RPMI7951 (cell line): Measurements from ENCODE around the genes GDPD1 and USP32.

DNA sequence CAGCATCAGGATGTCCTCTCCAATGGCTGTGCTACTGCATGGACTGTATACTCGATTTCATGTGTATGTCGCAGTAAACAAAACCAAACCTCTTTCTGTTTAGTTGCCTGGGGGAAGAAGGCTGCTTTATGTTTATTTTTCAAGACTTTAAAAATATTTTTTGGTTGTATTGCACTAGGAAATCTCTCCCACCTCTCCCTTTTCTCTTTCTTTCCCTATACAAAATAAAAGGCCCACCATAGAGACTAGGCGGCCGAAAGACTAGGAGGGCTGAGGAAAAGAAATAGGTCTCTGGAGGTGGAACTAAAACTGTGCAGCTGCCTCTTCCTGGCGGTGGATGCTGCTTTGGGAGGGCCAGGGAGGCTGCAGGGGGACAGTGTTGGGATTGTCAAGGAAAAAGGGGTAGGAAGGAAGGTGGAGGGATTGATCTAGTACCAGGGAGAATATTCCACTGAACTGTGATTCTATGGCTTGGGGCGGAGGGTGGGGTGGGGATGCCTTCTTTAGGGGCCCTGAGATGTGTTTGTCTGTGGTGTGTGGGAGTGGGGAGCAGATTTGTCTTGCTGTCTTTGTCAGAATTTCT is 6.2 kb downstream of the DYNLL2 start:
- RAMPAGE, long total RNA, result no peak

DNA sequence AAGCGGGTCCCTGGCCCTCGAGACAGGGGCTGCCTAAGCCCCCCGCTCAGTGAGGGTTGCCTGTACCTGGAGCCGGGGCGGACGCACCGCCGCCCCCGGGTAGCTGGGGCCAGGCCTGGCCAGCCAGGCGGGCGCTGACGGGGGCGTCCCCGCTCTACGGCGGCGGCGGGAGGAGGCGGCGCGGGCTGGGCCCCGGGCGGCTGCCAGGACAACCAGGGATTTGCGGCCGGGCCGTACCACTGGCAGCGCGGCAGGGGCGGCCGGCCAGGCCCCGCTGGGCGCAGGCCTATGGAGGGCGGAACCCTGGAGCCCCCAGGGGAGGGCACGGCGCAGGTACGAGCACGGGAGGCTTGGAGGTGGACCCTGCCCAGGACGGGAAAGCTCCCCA is 4.3 kb downstream of the TSPOAP1 start:
- RAMPAGE, long total RNA, result no peak

GRCh38 chr17:58336695-58337077 is 8.1 kb upstream of the TSPOAP1 start:
- RAMPAGE, long total RNA, result no peak

- RAMPAGE, long total RNA, result no peak
Measured at GRCh38 chr17:58338590-58339387, 10.2 kb upstream of the TSPOAP1 start.

- RAMPAGE, long total RNA, result no peak
Measured at GRCh38 chr17:58525160-58526059, 11.0 kb upstream of the MTMR4 start.

GRCh38 chr17:59220100-59220887 is at the start of gene GDPD1:
Gene GDPD1, plus strand, starts transcription at chr17:59220511.
- RAMPAGE, long total RNA, result no peak

GRCh38 chr17:59330130-59331049 is 1.1 kb upstream of the YPEL2 start:
- RAMPAGE, long total RNA, result no peak

- RAMPAGE, long total RNA, result no peak
Measured at GRCh38 chr17:59423824-59424393, 92.5 kb downstream of the YPEL2 start.

- RAMPAGE, long total RNA, result no peak
Measured at GRCh38 chr17:59428864-59429475, 97.5 kb downstream of the YPEL2 start.

DNA sequence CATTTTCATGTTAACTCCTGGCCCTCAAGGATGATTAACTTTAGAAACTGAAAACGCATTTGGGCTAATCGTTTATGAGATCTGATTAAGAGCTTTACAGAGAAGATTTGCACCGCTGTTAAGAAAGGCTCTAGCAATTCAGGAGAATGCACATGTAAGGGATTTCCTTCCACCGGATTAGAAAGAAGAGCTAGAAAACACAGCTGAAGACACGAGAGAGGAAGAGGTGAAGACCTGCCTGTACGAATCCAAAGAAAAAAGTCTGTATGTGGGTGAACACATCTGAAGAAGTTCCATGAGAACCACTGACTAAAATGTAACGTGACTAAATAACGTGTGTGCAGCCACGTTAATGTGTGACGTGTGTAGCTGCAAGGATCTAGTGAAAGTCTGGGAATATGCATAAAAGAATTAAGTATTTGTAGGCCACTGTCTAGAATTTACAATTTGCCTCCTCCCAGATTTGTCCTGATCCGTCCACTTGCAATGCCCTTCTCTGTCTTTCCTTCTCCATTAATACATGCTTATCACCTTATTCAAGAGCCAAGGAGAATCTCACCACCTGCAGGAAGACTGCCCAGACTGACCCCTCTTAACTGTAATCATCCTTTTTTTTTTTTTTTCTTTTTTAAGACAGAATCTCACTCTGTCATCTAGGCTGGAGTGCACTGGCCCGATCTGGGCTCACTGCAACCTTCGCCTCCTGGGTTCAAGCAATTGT is 106.6 kb downstream of the YPEL2 start:
- RAMPAGE, long total RNA, result no peak

DNA sequence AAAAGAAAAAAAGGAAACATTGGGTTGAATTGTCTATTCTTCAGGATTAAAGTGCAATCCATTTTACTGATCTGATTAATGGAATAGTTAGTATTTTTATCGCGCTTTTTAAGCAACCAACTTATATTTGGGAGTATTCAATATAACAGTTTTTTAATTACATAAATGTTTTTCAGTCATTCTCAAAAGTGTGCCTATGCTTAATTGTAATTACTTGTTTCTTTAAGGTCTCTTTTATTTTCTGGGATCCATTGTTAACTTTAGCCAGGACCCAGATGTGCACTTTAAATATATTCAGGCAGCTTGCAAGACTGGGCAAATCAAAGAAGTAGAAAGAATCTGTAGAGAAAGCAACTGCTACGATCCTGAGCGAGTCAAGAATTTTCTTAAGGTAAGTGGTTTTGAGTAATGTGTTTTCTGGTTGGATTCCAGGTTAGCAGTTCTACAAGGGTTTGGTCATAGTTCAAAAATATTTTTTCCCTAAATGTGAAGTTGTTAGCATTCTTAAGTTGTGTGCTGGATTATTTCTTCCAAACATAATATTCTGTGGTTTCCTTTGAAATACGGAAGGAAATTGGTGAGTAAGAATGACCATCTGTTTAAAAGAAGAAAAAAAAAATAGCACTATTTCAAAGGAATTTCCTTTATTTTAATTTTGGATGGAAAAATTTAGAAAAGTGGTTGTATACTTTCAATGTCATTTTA is 38.5 kb downstream of the PTRH2 start:
- RAMPAGE, long total RNA, result no peak

DNA sequence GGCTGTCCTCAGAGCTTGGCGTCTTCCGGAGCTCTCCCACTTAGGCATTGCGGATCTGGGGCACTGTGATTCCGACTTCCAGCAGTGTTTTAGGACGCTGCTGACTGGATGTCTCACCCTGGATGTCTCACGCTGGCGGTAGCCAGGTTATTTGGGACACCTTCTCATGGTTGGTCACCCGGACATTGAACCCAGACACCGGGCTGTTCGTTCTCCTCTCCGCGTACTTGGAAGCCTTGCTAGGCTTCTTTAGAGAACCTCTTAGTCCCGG is 270 bp downstream of the VMP1 start:
- RAMPAGE, long total RNA, result no peak

GRCh38 chr17:59755925-59756672 is 48.6 kb downstream of the VMP1 start:
- RAMPAGE, long total RNA, result no peak

GRCh38 chr17:59825329-59826077 is 67.2 kb downstream of the TUBD1 start:
- RAMPAGE, long total RNA, result no peak

DNA sequence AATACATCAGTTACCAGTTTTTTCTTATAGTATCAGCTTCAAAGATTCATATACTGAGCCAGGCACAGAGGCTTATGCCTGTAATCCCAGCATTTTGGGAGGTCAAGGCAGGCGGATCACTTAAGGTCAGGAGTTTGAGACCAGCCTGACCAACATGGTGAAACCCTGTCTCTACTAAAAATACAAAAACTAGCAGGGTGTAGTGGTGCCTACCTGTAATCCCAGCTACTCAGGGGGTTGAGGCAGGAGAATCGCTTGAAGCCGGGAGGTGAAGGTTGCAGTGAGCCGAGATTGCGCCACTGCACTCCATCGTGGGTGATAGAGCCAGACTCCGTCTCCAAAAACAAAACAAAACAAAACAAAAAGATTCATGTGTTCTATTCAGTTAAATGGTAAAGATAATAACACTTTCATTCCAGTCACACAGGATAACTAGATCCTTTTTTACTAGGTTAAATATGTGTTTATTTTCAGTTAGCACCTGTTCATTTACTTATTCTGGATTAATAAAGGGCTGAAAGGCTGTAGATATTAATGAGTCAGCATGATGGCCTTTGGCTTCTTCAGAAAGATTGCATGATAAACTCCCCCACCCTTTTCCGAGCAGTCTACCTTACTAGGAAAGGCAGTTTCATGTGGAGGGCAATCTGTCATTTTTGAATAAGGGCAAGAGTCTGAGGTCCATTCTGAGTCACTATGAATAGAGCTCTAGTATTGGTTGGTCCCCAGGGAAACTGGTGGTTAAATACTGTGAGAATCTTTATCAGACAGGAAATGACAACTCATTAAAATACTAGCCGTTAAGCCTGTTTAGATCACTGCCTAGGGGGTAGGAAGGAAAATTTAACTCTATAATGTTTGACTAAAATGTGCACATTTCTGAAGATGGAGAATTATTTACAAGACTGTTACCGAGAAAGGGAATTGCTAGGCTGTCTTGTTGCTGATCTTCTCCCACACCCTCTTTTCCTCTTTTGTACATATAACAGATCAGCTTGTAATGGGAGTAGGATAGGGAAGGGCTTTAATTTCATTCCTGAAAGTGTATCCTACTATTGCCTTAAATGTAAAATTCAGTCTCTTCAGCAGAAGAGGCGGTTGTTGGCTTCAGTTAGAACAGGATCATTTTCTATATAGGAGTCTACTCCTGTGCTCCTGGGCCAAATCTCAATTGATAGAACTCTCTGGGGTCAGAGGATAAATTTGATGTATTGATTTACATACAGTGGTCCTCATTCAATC is 63.5 kb downstream of the TUBD1 start:
- RAMPAGE, long total RNA, result no peak

- RAMPAGE, long total RNA, result no peak
Measured at GRCh38 chr17:59845523-59846175, 47.1 kb downstream of the TUBD1 start.

GRCh38 chr17:60194191-60194800 is 44.5 kb downstream of the CA4 start:
- RAMPAGE, long total RNA, result no peak

DNA sequence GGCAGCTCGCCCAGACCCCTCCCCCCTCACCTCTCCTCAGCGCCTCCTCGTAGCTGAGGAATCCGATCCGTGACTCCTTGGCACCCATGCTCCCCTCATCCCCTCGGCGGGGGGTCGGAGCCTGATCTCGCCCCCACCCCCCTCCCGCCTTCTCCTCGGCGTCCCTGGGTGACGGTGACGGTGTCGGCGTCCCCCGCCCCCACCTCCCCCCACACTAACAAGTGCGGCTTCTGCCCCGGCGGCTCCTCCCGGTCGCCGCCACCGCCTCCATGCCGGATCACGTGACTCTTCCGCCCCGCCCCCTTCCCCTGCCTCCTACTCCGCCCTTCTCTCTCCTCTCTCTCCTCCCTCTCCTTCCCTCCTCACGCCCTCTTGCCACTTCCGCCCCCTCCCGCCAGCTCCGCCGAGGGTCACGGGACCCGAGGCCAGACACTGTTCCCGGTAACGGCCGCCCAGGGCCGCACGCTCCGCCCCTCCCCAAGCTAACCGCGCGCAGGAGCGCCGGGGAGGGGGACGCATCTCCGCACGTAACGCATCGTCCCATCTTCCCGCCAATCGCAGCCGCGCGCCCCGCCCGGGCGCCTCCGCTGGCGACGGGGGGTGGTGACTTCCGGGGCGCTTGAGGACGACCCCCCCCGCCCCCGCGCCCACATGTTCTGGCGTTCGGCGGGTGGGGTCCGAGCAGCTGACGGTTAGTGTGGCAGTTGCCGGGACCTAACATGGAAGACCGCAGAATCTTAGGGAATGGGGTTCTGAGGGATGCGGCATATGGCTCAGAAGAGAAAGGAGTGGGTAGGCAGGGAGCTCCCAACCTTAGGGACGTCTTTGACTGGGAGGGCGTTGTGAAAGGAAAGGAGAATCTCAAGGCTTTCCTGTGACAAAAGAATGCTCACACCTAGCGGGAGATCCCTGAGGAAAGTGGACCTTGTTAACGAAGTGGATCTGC is at the start of gene USP32:
USP32 (minus strand) TSS at position 282 of the 946 bp plus-strand sequence.
- RAMPAGE, long total RNA, result no peak

DNA sequence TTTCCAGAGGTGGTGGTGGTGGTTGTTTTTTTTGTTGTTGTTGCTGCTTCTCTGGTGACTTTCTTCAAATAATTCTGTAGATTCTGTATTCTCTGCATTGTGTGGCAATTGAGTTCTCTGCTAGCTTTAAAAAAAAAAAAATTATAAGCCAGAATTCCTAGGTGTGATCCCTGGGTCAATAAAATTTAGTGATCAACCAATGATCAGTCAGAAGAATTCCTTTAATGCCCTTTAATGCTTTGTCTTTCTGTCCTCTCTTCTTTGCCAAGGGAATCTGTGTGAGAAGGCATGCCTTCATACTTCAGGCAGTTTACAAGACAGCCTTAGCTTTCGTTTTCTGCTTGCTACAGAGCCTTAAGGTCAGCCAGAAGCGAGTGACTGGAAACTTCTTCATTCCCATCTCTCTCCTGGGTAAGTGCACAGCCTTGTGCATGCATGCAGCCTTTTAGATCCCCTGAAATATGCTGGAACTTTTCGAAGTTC is 23.0 kb upstream of the PPM1D start:
- RAMPAGE, long total RNA, result no peak

DNA sequence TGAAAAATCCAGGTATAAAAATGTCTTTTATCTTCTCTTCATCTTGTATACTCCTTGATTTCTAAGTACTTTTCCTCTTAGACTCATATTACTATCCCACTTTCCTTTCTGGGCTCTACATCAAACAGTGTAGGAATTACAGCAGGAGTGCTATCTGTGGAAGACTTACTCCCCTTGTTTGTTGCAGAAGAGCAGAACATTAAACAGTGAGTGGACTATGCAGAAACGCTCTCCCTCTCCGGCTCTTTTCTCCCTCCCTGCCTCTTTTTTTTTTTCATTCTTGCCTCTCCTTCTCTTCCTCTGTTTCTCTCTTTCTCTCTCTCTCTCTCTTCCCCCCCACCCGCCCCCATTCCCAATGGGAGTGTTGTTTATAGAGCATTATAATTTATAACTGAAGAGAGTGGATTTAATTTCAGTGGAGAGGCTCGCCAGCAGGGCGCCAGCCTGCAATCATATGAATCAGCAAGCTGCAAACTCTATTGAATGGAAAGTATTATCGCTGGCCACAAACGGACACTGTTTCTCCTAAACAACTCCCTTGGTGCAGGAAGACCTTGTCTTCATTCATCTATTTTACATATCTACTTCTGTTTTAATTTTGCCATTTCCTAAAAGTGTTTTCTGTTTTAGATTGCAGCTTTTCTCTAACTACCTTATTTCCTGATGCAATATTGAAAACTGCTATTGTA is 242.2 kb upstream of the TBX2 start:
- RAMPAGE, long total RNA, result no peak